ENCODE results near the gene ZNF143.

GRCh38 chr11:9311285-9311588 lies 3.2 kb downstream of the TMEM41B start:
- RRBS = no CpG with 5 or more reads among the region's 3 CpGs

DNA sequence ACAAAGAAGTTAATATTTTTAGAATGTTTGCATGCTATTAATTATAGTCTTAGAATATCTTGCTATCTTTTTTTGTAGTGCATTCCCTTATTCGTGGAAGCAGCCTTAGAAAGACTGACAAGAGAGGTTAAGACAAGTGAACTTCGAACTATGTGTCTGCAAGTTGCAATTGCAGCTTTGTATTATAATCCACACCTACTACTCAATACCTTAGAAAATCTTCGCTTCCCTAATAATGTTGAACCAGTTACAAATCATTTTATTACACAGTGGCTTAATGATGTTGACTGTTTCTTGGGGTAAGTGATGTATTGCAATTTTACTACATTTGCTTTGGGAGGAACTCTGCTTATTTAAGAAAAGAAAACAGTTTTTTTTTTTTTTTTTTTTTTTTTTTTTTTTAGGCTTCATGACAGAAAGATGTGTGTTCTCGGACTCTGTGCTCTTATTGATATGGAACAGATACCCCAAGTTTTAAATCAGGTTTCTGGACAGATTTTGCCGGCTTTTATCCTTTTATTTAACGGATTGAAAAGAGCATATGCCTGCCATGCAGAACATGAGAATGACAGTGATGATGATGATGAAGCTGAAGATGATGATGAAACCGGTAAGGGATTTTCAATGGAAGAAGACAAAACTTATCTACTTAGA lies 23.0 kb upstream of the ZNF143 start:
- RRBS = 98% methylated on average over 1 of the region's 7 CpGs

- RRBS = no CpG with 5 or more reads among the region's 11 CpGs
These were observed 1.5 kb upstream of the ZNF143 start for GRCh38 chr11:9459361-9459712.

- RRBS = 1% methylated on average over 17 of the region's 73 CpGs
These were observed at the start of gene ZNF143 for GRCh38 chr11:9460866-9461689. Gene ZNF143 (plus strand): TSS chr11:9461012.

DNA sequence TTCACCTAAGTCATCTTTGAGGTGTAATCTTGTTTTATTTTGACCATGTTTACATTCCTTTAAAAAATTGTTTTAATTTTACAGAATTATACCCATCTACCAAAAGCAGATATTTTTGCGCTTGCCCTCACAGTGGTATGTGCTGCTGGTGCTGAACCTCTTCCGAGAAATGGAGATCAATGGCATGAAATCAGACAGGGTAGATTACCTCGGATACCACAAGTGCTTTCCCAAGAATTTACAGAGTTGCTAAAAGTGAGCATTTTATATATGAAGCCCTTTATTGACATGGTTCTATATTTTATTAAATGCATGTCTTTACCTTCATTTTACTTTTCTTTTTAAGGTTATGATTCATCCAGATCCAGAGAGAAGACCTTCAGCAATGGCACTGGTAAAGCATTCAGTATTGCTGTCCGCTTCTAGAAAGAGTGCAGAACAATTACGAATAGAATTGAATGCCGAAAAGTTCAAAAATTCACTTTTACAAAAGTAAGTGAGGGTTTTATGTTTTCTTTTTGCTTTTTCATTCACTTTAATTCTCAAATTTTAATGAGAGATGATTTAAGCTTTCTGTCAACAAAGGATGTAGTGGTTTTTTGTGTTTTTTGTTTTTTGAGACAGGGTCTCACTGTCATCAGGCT lies 13.0 kb downstream of the WEE1 start:
- RRBS = no CpG with 5 or more reads among the region's 6 CpGs

- RRBS = no CpG with 5 or more reads among the region's 2 CpGs
These were observed 38.0 kb downstream of the SWAP70 start for GRCh38 chr11:9701723-9702356.

DNA sequence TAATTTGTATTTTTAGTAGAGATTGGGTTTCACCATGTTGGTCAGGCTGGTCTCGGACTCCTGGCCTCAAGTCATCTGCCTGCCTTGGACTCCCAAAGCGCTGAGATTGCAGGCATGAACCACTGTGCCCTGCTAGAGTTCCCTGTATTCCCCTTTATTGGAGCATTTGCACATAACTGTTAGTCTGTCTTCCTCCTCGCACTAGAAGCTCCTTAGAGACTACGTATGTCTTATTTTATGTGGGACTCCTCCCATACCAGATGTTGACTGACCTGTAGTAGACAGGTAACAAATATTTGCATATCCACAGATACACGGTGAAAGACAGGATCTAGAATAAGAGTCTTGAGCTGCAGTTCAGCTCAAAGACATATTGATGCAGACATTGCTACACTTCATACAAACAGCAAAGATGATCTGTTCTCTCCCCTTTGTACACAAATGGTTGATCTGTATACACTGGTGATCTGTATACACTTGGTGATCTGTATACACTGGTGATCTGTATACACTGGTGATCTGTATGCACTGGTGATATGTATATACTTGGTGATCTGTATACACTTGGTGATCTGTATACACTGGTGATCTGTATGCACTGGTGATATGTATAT lies 40.8 kb downstream of the SWAP70 start:
- RRBS = no CpG with 5 or more reads among the region's 5 CpGs

- RRBS = no CpG with 5 or more reads among the region's 6 CpGs
These were observed 304.6 kb downstream of the SWAP70 start for GRCh38 chr11:9968196-9969204.

DNA sequence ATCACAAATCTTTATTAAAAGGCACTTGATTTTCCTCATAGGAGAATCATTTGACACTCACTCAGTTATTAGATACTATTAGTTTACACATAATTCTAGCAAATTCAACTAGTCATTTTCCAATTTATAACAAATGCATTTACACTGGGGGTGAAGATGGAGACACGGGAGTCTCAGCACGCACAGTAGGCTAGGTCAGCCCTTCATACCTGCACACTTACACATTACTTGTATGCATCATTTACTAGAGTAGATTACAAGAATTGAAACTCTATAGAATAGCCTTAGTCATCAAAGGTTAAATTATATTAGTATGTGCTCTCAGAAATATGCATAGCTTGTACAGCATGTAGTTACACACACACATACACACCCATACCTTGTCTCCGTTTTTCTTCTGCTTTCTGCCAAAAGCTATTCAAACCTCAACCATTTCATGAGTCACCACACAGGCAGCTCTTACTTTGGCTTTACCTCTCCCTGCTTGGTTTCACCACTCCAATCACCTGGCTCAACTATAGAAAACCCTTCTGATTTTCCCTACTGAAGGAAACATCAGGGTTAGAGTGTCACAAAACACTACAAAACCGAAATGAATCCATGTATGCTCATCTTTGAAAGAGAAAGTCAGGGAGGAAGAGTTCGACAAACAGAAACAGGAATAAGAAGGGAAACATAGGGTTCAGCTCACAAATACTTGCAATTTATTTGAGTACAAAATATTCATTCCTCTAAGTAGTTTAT lies 171.3 kb downstream of the SBF2 start:
- RRBS = no CpG with 5 or more reads among the region's 5 CpGs

- RRBS = no CpG with 5 or more reads among the region's 26 CpGs
These were observed 67.7 kb upstream of the AMPD3 start for GRCh38 chr11:10386922-10388181.

GRCh38 chr11:10388453-10388963 lies 66.6 kb upstream of the AMPD3 start:
- RRBS = no CpG with 5 or more reads among the region's 5 CpGs

- RRBS = no CpG with 5 or more reads among the region's 13 CpGs
These were observed 40.3 kb upstream of the AMPD3 start for GRCh38 chr11:10414714-10415136.

DNA sequence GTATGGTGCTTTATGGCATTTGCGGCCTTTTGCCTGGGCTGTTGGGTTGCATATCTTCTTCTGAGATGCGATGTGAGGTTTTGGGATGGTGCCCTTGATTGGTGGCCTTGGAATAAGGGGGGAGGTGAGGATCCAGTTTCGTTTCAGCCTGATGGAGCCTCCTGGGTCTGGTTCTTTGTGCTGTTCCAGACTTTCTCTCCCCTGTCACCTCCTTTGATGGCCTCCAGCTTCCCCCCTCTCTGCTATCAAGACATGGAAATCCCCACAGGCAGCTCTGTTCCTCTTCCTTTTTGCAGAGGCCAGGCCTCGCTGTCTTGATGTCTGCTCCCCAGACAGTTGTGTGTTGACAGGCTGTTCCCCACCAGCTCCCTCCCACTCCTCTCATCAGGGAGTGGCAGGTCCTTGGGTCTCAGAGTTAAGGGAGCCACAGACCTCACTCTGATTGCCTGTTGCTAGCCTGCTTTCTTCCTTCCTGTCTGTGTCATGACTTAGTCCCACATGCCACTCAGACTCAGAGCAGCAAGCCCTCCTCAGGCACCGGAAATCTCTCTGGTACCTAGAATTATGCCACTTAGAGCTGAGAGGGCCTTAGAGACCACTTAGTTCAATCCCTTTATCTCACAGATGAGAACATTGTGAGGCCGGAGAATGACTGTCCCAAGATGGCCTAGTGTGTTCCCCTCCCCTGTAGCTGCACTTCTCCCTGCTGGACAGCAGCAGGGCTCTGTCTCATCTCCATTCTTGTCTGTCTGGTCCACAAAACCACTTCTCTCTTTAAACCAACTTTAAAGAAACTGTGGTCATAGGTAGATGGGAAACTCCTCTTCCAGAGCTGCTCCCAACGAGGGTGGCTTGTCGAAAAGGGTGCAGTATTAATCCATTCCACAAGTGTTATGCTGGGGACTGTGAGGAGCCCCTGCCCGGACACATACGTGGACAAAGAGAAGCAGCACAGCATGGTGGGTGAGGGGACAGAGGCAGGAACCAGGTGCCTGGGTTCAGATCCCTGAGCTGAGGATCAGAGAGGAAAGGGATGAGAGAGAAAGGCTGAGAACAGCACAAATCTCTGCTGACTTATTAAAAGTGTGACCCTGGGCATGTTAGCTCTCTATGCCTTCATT lies 4.1 kb downstream of the AMPD3 start:
- RRBS = 19% methylated on average over 2 of the region's 10 CpGs

- RRBS = no CpG with 5 or more reads among the region's 33 CpGs
These were observed 31.9 kb downstream of the RNF141 start for GRCh38 chr11:10508714-10509843.

GRCh38 chr11:10600893-10601337 lies 32.5 kb upstream of the LYVE1 start:
- RRBS = no CpG with 5 or more reads among the region's 11 CpGs

GRCh38 chr11:10729209-10729730 lies 21.8 kb upstream of the CTR9 start:
- RRBS = no CpG with 5 or more reads among the region's 22 CpGs

DNA sequence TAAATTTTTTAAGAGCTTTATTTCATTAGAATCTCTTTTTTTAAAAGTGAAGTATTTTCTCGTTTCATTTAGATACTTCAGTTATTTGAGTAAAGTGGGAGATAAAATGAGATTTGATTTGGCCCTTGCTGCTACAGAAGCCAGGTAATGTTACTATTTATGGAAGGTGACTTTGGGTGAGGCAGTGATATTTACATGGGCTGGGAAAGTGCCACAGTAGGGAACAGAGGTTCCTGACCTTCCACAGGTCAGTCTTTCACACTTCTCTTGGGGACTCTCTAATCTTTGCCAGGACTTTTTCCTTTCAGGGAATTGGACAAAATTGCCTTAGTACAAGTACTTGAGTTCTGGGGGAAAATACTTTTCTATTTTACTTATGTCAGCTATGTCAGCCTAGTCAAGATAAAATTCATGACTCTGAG lies 20.4 kb downstream of the CTR9 start:
- RRBS = no CpG with 5 or more reads among the region's 1 CpG

DNA sequence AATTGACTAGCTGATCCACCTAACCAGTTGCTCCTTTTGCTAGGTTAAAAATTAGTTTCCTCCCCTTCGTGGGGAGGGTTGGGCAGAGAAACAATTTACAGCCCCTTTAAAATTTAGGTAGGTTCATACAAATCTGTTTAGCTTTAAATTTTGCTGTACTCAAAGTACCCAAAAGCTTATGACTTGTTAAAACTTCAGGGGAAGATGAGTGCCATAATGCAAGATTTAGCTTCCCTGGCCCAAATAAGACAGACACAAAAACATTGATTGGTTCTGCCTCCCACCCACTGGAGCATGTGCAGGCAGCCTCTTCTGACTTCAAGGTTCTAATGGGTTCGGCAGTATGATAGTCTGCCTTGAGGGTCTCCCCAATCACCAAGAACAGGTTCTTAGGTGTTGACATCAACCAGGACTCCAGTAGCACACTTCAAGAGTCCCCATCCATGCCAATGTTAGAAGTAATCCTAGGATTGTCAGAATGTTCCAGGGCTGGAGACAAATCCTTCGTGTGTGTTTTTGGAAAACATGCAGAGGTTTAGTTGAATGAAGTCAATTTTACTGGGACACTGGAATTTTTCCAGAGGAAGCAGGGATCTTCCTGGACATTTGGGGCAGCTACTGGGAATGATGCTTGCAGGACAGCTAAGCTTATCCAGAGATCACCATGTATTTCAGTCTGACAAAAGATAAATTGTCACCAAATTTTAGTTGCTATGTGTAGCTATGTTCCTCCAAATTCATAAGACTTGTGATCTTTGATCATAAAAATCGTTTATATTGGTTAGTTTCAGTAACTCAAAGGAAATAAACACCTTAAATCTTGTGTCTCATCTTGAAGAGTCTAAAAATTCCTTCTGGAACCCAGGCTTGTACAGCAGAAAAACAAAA lies 12.4 kb downstream of the EIF4G2 start:
- RRBS = no CpG with 5 or more reads among the region's 4 CpGs

- RRBS = 2% methylated on average over 16 of the region's 52 CpGs
These were observed 1.1 kb downstream of the EIF4G2 start for GRCh38 chr11:10807374-10808335.

- RRBS = 2% methylated on average over 41 of the region's 70 CpGs
These were observed 73.5 kb upstream of the ZBED5 start for GRCh38 chr11:10931038-10932049.